ENCODE measurements around the genes FOXD4, DOCK8, DMRT1 and DMRT3.

- PRO-cap, result no peak
Measured at GRCh38 chr9:118127-118661, at the start of gene FOXD4. Gene FOXD4, minus strand, starts transcription at chr9:118417.

- PRO-cap, result unidirectional peak, plus-strand start at chr9:214600; bidirectional peak, plus-strand start at chr9:214681, minus-strand start at chr9:214694; bidirectional peak, plus-strand start at chr9:214868, minus-strand start at chr9:214878; bidirectional peak, plus-strand start at chr9:215125, minus-strand start at chr9:214987; bidirectional peak, plus-strand start at chr9:215425, minus-strand start at chr9:215294
Measured at GRCh38 chr9:214316-215511, at the start of gene DOCK8. Gene DOCK8, plus strand, starts transcription at chr9:214865.

- PRO-cap, result no peak
Measured at GRCh38 chr9:215512-215671, 727 bp downstream of the DOCK8 start.

- PRO-cap, result no peak
Measured at GRCh38 chr9:219721-220177, 5.1 kb downstream of the DOCK8 start.

DNA sequence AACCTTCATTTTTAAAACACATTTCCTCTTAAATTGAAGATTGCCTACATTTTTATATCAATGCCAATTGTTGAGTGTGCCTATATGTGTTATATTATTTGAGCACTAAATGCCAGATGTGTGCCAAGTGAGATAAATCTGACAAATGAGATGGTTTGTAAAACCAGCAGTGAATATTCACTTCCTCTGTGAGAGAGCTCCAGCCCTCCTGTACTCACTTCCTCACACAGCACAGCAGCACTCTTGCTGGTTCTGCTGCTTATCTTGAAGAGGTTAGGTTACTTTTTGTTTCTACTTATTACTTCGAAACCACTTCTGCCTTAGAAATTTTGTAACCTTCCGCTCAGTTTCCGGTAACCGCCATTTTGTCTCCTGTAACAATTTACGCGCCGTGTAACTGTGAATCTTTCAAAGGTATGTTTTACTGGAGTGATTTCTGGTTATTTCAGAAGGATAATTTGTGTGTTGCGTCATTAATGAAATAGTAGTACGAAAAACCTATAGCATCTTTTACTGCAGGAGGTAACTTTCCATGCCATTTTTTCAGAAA lies 58.1 kb downstream of the DOCK8 start:
- PRO-cap, result unidirectional peak, minus-strand start at position 245 of the sequence

DNA sequence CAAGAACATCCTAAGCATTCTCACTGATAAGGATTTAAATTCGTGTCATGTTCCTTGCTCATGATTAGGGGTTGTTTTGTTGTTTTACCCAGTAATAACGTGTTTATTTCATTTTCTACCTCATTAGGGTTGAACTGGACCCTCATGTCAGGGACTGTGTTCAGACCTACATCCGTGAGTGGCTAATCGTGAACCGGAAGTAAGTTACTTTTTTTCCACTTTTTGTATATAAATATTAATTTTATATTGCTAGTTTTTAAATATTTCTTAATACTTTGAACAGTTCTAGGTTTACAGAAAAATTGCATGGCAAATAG lies 74.7 kb downstream of the DOCK8 start:
- PRO-cap, result no peak

- PRO-cap, result no peak
Measured at GRCh38 chr9:546270-546556, 41.7 kb downstream of the KANK1 start.

- PRO-cap, result no peak
Measured at GRCh38 chr9:557251-558281, 53.1 kb downstream of the KANK1 start.

- PRO-cap, result no peak
Measured at GRCh38 chr9:628984-629641, 124.6 kb downstream of the KANK1 start.

GRCh38 chr9:673945-674451 lies 167.5 kb upstream of the DMRT1 start:
- PRO-cap, result no peak

GRCh38 chr9:710607-711209 lies 130.8 kb upstream of the DMRT1 start:
- PRO-cap, result no peak

GRCh38 chr9:745893-746585 lies 95.5 kb upstream of the DMRT1 start:
- PRO-cap, result no peak

GRCh38 chr9:818071-818687 lies 23.3 kb upstream of the DMRT1 start:
- PRO-cap, result no peak

- PRO-cap, result no peak
Measured at GRCh38 chr9:841333-841917, at the start of gene DMRT1. Gene DMRT1, plus strand, starts transcription at chr9:841697.

DNA sequence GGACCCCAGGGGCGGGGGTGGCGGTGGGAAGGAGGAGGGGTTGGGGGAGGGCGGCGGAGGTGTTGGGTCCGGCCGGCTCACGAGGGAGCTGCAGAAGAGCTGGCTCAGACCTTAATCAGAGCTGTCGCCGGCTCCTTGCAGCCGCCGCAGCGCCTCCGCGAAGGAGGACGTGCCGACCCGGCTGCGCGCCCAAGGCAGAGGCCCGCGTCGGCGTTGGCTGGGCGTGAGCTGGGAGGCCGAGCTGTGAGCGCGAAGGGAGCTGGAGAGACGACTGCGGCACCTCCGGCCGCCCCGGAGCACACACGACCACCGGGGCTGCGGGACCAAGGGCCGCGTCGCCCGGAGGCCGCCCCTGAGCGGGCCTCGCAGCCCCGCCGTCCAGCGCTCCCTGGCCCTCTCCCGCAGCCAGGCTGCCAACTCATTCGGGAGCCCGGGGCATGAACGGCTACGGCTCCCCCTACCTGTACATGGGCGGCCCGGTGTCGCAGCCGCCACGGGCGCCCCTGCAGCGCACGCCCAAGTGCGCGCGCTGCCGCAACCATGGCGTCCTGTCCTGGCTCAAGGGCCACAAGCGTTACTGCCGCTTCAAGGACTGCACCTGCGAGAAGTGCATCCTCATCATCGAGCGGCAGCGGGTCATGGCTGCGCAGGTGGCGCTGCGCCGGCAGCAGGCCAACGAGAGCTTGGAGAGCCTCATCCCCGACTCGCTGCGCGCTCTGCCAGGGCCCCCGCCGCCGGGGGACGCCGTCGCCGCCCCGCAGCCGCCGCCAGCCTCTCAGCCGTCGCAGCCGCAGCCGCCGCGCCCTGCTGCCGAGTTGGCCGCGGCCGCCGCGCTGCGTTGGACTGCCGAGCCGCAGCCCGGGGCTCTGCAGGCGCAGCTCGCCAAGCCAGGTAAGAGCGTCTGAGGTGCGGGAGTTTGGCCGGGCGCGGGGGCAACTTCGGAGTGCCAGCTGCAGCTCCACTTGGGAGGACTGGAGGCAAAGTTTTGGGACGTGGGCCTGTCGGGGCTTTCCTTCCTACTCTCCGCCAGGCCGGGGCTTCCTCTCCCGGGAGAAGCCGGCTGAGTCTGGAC lies at the start of gene DMRT3:
Gene DMRT3 (plus strand): TSS at position 91 of the 1,072 bp plus-strand sequence.
- PRO-cap, result no peak

DNA sequence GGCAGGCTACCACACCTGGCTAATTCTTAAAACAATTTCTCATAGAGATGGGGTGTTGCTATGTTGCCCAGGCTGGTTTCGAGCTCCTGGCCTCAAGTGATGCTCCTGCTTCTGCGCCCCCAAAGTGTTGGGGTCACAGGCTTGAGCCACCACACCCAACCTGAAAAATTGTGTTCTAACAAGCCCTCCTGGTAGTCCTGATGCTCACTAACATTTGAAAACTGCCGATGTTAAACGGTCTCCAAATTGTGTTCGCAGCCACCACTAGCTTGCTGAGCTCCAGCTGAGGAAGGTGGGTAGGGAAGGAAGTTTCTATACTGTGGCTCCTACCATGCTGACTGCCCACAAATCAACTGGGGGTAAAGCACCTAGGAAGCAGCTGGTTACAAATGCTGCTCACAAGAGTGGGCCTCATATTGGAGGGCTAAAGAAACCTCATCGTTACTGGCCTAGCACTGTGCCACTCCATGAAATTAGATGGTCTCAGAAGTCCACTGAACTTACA lies 34.4 kb downstream of the DMRT3 start:
- PRO-cap, result no peak

- PRO-cap, result no peak
Measured at GRCh38 chr9:1047503-1047823, 2.7 kb upstream of the DMRT2 start.

DNA sequence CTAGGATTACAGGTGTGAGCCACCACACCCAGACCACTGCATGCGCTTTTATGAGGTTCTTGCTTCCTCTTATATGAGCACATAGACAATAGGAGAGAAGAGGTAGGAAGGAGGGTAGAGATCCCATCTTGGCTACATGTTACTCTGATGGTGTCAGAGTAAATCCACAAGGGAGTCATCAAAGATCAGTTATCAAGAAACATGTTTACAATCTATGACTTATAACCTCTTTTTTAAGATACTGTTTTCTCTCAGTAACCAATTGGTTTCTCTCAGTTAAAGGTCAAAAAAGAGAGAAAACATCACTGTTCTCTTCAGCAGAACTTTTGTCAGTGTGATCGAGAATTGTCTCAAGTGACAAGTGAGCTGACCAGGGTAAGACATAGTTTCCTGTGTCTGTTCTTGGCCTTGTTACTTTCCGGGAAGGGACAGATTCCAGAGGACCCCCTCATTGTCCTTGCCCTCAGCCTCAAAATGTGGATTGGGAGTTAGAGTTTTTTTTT lies 248.9 kb downstream of the DMRT2 start:
- PRO-cap, result no peak

- PRO-cap, result no peak
Measured at GRCh38 chr9:1978830-1979584, 36.1 kb upstream of the SMARCA2 start.

DNA sequence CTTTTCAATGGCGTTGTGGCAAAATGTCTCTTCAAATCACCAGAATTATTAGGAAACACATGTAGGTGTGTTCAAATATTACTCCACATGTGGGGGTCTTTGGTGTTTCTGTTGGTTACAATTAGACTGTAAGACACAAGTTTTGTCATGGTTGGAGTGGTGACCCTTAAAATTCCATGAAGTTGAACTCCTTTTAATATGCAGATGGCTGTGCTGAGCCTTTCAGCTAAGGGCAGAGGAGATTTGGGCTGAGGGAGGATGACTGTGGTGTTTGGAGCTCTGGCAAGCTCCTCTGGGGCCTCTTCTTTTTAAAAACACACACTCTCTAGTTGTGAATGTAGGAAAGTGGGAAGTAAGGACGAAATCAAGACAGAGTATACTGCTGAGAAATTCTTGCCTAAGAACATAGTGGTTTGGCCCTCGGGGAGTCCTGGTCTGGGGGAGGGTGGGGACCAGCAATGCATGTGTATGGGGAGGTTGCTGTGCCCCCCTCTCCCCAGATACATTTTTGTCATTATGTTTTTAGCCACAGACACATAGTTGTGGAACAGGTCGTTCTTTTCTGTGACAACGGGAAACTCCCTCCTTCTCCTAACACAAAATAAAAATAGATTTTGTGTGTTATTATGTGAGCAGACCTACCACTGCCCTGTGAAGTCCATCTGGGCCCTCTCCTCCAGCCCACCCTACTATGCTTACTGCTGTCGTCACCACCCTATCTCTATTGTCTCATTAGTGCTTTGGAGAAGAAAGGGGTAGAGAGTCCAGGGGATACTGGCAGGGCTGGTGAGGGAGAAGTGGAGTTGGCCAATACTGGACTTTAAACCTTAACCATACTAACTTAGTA lies 9.9 kb downstream of the SMARCA2 start:
- PRO-cap, result no peak